SJCRH30 (cell line): ENCODE data around the genes SLCO1B3, CMAS and BCAT1.

DNA sequence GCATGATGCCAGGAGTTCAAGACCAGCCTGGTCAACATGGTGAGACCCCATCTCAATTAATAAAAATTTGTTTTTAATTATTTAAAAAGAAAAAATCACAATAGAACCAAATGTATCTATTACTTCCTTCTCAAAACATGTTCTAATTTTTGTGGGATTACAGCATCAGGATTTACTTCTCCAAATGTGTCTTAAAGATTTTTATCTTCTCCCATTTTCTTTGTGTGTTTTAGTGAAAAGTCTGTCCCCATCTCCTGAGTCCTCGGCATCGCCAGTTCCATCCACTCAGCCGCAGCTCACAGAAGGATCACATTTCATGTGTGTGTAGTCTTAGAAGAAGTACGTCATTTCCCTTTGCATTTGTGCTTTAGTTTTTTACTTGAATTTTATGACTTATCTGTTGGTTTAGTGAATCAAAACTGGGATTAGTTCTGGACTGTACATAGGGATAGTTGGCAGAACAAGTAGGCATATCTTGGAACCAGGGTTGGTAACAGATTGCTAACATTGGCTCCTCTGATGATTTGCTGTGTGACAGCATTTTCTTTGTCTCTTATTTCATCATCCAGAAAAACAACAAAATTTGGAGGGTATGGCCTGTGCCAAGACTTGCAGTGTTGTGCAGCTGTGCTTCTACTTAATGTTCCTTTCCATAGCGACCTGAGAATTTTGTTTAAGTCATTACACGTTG is 69.7 kb upstream of the AEBP2 start:
- RAMPAGE, long total RNA: no peak

- RAMPAGE, long total RNA: no peak
These were observed 27.4 kb upstream of the AEBP2 start for GRCh38 chr12:19411828-19412285.

DNA sequence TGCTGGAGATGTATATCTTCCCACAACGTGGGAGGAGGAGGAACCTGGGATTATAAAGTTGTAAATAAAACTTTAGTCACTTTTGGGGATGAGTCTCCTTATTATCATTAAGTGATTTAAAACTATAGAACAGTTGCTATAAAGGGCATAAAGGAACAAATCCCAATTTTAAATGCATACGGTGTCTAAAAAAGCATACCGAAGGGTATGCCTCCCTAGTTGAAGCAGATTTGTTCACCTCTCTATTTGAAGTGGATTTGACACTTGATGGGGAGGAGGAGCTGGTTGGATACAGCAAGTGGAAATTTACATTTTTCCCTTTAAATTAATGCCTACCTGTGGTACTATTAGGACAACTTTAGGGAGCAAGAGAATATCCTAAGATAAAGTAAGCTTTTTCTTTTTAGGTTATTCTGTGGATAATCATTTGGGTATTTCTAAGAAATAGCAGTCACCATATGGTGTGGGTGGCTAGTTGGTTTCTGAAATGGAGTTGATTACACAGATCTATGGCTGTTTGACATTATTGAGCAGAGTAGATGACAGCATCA is 2.8 kb downstream of the PDE3A start:
- RAMPAGE, long total RNA: no peak

DNA sequence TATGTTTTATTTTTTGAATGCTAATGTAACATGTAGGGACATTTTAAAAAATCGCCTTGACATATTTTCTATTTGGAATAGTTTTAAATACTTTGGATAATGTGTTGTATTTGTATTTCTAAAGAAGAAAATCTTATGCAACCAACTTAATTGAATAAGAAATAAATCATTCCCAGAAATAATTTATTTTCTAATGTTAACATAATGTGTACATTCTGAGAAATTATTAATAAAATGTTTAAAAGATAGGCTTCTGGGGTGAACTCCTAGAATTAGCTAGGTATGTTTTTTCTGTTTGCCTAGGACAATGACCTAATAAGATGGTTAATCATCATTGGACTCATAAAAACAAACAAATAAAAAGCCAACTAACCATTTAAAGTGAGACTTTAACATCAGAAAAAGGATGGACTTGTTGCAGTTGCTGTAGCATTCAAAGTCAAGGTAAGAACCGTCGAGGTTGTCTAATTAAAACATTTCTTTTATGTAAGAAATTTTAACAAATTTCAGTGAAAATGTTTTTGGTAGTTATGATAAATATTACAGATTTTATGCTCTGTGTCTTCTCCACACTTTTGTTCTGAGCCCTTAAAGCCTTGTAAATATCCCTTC is at the start of gene SLCO1B3:
Gene SLCO1B3, plus strand, starts transcription at position 385 of the 612 bp plus-strand sequence.
- RAMPAGE, long total RNA: no peak

DNA sequence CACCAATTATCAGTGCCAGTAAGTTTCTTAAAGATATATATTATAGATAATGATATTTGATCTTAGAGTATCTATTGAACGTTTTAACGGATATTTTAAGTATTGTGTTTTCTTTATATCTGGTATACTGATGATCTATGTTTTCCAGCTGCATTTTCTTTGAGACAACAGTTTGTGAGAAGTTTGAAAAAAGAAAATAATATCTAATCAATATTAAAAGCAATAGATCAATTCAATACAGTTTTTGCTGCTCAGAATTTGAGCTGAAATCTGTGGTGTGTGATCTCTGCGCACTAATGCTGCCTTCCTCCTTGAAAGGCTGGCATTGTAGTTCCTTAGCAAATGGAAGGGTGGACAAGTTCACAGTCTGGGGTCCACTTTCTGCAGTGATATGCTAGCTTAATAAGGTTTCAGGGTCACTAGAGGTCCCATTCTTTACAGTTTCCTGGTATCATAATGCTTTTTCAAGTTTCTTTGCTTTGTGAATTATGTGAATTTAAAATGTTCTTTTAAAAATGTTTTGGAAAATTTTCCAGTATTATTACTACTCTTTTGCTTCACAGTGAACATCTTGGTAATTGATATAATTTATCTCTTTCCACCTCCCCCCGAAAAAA is 2.6 kb downstream of the KCNJ8 start:
- RAMPAGE, long total RNA: no peak

- RAMPAGE, long total RNA: no peak
These were observed 75.9 kb upstream of the KCNJ8 start for GRCh38 chr12:21850197-21851077.

GRCh38 chr12:21859461-21859850 is 81.8 kb downstream of the ABCC9 start:
- RAMPAGE, long total RNA: no peak

- RAMPAGE, long total RNA: start-site peak on the plus strand at chr12:22046246-22046299, 164 and 29 reads in 2 replicates
These were observed at the start of gene CMAS for GRCh38 chr12:22045946-22046408. TSS of gene CMAS (plus strand) at chr12:22046218.

GRCh38 chr12:22054944-22055653 is 9.1 kb downstream of the CMAS start:
- RAMPAGE, long total RNA: no peak

GRCh38 chr12:22275679-22276363 is 58.7 kb downstream of the ST8SIA1 start:
- RAMPAGE, long total RNA: no peak

DNA sequence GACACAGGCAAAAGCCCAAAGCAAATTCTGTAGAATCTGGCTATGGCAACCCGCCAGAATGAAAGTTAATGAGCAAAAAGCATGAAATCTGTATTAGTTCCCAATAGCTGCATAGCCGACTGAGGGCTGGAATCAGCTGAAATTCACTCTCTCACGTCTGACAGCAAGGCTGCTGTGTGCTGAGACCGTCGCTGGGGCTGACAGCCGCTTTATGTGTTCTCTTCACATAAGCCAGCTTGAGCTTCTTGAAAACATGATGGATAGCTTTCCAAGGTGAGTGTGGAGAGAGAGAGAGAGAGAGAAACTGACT is 74.6 kb upstream of the ST8SIA1 start:
- RAMPAGE, long total RNA: no peak

DNA sequence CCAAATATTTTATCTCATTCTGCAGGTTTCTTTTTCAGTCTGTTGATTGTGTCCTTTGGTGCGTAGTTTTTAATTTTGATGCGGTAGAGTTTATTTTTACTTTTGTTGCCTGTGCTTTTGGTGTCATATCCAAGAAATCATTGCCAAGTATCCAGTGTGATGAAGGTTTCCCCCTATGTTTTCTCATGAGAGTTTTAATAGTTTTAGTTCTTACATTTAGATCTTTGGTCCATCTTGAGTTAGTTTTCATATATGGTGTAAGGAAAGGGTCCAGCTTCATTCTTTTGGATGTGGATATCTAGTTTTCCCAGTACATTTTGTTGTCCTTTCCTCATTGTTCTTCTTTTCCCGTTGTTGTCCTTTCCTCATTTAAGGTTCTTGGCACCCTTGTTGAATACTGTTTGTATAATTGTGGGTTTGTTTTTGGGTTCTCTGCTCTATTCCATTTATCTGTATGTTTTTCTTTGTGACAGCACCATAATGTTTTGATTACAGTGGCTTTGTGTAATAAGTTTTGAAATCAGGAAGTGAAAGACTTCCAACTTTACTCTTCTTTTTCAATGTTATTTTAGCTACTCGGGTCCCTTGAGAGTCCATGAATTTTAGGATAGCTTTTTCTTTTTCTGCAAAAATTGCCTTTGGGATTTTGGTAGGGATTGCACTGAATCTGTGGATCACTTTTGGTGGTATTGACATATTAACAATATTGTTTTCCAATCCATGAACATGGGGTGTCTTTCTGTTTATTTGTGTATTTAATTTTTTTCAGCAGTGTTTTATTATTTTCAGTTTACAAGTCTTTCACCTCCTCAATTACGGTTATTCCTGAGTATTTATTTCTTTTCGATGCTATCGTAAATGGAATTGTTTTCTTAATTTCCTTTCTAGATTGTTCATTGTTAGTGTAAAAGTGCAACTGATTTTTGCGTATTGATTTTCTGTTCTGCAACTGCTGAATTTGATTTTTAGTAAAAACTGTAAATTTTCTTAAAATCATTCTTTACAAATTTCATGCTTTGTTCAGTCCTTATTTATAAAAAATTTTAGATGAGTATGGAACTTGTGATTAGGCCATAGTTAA is 28.1 kb downstream of the ETNK1 start:
- RAMPAGE, long total RNA: no peak

DNA sequence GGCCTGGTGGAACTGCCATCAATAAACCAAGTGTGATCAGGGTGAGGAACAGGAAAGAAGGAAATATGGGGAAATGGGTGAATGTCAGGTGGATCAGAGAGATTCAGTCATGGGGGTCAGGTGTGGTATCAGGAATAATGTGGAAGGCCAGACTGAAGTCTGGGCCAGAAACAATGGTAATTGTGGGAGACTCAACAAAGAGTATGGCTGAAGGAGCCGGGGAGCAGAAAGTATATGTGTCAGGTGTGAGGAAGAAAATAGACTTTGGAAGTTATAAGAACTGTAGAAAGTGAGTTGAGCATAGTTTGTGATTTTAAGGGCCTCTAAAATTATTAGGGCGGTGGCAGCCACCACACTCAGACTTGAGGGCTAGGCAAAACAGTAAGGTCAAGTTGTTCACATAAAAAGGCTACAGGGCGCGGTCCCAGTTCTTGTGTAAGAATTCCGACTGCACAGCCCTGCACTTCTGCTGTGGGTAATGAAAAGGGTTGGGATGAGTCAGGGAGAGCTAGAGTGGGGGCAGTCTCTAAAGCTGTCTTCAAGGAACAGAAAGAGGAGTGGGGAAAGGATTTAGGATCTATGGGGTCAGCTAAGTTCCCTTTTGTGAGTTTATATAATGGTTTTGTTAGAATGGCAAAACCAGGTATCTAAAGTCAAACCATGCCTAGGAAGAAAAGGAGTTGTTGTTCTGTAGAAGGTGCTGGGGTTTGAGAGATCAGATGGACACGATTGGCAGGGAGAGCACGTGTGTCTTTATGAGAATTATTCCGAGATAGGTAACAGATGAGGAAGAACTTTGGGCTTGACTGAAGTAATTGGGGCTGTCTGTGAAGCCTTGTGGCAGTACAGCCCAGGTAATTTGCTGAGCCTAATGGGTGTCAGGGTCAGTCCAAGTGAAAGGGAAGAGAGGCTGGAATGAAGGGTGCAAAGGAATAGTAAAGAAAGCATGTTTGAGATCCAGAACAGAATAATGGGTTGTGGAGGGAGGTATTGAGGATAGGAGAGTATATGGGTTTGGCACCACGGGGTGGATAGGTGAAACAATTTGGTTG is 441.6 kb downstream of the SOX5 start:
- RAMPAGE, long total RNA: no peak

DNA sequence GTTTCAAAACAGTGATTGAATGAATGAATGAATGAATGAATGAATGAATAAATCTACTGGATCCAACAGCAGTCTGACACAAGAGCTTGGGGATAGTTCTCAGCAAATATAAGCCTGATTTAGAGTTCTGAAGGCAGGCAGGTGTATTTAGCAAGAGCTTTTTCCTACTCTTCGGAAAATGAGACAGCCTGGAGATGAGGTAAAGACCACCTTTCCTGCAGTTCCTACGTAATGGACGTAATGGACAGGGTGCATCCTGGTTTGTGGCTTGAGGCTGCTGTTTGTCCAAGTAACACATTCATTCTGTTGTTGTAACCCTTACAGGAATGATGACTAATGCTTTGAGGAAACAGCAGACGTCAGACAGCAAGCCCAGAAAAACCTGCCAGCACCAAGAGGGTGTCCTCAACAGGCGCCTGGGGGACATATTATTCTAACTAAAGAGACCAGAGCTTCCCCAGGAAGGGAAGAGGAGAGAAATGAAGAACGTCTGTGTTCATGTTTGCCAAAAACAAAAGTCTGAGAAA is 277.4 kb upstream of the SOX5 start:
- RAMPAGE, long total RNA: no peak

GRCh38 chr12:24538047-24538403 is 410.9 kb downstream of the BCAT1 start:
- RAMPAGE, long total RNA: no peak

- RAMPAGE, long total RNA: no peak
These were observed 384.9 kb downstream of the BCAT1 start for GRCh38 chr12:24563872-24564510.

DNA sequence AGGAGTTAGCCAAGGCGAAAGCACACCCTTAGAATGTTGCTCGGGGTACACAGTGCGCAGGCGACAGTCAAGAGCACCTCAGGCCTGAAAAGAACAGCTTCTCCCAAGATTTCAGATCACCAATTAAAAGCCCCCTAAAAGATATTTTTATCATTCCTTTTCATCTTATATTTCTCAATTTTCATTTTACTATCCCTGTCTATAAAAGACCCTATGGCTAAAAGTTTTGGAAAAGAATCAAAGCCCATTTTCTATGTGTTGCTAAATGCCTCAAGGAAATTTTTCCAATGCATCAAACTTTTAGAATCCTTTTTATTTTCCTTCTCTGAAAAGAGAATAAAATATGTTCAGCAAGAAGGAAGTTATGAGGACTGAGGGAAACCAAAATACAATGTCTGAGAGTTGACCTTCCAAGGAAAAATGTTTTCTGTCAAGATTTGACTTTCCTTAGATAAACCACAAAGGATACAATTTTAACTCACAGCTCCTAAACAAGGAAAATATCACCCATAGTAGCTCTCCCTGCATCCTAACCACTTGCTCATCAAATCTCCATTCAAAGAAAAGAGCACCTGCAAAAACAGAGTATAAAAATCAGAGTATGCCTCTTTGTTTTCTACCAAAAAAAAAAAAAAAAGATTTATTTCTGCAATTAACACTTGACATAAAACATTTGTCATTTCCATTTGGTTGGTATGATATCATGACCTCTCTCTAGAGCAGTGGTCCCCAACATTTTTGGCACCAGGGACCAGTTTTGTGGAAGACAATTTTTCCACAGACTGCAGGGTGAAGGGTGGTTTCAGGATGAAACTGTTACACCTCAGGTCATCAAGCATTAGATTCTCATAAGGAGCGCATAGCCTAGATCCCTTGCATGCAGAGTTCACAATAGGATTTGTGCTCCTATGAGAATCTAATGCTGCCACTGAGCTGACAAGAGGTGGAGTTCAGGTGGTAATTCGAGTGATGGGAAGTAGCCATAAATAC is 132.6 kb downstream of the BCAT1 start:
- RAMPAGE, long total RNA: no peak

GRCh38 chr12:24933079-24933608 is 15.8 kb downstream of the BCAT1 start:
- RAMPAGE, long total RNA: no peak

DNA sequence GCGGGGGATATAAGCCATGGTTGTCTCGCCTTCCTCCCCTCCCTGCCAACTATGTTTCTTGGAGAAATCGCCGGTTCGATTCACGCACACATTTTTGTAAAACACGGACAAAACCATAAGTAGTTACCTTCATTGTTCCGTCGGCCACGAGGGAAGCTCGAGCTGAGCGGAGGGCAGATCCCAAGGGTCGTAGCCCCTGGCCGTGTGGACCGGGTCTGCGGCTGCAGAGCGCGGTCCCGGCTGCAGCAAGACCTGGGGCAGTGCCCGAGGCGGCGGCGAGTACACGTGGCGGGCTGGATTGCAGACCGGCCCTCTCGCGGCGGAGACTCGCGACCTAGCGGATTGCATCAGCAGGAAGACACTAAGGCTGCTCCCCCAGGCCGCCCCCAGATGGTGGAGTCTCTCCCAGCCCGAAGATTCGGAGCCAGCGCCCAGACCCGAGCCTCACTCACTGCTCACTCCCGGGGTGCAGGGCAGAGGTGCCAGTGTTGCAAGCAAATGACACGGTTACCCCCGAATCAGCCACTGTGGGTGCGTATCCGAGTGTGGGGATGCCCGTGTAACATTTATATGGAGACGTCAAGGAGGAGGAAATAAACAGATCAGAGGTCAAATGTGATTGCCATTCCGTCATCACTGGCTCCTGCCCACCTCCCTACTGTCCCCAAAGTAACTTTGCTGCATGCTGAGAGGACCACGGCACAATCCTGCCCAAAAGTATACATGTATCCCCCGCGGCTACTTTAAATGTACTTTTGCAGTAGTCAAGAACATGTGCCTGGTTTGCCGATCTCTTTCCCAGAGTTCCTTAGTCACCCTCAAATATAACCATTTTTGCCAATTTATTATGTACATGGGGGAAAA is at the start of gene BCAT1:
Gene BCAT1, minus strand, starts transcription at position 302 of the 864 bp plus-strand sequence.
- RAMPAGE, long total RNA: no peak

GRCh38 chr12:24951502-24951872 is 2.6 kb upstream of the BCAT1 start:
- RAMPAGE, long total RNA: no peak